Calu3 (cell line): ENCODE measurements around the genes SRPRB and IL20RB.

GRCh38 chr3:133805402-133806151 is at the start of gene SRPRB:
Gene SRPRB (plus strand): TSS chr3:133805815.
- PRO-cap = bidirectional peak, plus-strand start at chr3:133805810, minus-strand start at chr3:133805556

DNA sequence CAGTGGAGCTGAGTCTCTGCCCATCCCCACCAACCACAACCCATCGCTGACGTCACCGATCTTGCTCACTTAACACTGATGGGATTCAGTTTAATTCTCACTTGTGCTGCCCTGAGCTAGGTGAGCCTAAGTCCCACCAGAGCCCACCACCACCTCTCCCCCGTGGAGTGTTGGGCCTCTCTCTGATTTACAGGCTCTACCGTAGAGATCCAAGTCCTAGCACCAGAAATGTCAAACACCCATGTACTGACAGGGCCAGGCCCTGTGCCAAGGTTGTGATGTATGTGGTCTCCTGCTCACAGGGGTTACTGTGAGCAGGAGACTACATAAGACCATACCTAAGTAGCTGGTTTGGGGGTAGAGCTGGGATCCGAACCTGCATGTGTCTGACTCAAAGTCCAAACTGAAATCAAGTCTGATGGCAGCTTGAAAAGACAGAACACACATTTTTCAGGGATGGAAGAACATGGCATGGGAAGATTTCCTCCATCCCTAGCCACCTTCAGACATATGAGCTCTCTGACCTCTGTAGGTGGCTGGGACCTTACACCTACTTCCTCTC is 61.5 kb upstream of the RAB6B start:
- PRO-cap = no peak

GRCh38 chr3:133998665-133999313 is 30.9 kb downstream of the SLCO2A1 start:
- PRO-cap = no peak

DNA sequence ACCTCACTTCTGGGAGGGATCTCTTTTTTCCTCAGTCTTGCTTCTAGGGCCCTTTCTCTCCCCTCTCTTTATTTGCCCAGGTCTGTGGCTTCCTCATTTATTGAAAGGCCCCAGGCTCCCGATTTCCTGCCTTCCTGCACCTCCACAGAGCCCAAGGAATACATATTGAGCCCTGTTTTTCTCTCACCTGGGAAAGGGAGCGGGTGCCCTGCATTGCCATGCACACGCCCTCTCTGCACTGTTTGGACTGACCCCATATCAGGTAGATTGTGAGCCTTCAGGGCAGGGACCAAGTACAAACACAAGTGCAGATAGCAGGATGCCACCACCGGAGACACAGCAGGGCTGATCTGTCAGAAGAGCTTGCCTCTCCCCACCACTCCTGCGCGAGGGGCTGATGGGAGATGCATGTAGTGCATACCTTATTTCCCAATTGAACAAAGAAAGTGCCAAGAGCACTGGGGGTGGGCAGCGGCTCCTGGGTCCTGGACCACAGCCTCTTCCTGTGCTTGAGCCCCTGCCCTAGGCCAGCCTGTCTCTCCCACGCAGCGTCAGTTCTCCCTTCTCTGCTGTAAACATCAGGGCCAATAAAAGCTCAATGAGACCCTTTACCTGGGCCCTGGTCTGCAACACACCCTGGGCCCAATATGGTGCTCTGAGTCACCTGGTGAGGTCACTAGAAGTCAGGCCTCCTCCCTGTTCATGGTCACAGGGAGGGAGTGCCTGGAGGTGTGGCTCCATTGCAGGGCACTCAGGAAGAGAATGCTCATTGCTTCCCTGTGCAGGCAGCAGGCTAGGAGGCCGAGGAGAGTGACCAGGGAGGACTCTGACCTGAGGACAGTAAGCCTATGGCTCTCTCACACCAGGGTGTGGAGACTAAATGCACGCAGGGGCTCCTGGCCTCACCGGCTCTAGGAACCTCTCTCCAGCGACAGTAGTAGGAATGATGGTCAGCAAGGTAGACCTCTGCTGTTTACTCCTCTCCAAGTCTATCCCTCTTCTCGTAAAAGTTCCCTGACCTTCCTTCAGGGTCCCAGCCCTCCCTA is 9.2 kb upstream of the SLCO2A1 start:
- PRO-cap = unidirectional peak, plus-strand start at position 769 of the sequence

DNA sequence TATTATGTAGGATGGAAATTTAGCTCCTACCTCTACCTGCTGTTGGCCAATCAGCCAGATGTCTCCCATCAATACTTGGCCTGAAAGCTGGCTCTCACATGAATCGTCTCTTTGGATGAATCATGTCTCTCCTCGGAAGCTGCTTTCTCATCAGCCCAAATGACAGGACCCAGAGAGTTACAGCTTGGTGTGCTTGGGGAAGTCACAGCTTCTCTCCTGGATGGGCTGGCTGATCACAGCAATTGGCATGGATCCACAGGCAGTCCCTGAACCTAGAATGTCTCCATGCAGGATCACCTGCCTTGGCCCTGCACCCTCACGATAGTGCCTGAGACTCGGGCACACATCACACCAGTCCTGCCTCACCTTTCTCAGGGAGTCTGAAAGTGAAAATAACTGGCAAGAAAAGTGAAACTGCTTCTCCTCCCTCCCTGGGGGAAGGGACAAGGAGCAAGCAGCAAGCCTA is 27.7 kb upstream of the SLCO2A1 start:
- PRO-cap = no peak

DNA sequence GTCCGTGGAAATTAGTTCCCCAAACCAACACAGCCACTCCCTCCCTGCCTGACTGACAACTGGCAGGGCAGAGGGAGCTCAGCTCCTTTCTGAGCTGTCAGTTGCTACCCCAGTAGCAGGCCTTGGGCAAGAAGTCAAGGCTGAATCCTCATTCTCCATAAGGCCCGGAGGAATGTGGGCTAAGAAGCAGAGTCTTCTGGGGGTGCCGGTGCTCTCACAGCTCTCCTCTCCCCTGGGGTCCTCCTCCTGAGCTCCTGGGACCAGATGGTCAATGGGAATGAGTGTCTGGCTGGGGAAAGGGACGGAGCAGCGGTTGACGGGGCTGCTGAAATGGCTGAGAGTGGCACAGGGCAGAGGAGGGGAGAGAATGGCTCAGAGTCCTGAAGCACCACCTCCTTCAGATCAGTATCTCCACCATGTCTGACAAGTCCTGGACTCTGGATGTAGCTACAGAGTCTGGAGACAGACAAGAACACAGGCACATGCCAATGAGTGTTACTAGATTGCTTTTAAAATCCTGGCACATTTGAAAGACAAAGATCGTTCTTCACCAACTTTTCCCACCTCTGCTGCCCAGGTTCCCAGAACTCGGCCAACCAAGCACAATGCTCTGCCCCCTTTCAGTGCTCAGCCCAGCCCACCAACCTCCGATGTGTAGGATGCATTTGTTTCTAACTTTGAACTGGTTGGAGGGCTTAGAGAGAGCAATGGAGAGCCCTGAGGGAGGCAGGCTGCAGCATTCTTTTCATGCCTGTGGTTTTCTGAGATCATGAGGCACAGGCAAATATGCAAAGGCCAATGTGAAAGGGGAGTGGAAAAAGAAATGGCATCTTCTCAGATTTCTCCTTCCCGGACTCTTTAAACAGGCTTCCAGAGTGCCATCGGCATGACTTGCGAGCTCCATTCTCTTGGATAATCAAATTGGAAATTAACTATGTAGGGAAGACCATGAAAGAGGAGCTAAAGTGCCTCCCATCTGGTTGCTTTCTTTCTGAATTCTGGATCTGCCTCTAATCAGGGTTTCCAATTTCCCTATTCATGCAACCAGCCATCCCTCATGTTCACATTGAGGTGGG is 16.6 kb downstream of the AMOTL2 start:
- PRO-cap = bidirectional peak, plus-strand start at position 861 of the sequence, minus-strand start at position 568 of the sequence

- PRO-cap = no peak
Measured at GRCh38 chr3:134535470-134535789, 49.6 kb downstream of the CEP63 start.

DNA sequence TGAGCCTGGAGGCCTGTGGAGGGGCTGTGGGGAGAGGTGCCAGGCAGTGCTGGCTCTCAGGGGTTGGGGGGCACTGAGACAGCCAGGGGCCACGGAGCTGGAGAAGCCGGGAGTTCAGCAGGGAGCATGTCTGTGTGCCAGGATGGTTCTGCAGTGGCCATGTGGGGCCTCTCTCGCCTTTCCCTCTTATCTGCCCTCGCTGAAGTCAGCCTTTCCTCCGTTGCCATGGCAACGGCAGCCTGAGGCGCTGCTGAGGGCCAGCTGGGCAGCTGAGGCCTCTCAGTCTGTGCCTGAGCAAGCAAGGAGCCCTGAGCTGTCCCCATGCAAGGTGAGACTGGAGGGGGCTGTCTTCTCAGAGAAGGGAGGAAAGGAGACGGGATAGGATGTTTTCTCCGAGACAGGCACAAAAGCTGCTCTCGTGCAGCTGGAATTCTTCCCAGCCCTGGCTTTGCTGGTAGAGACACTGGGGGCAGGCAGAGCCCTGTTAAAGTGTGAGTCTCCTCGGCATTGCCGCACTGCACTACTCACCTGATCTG is 48.7 kb downstream of the KY start:
- PRO-cap = no peak

- PRO-cap = no peak
Measured at GRCh38 chr3:134651553-134652139, 824 bp upstream of the KY start.

DNA sequence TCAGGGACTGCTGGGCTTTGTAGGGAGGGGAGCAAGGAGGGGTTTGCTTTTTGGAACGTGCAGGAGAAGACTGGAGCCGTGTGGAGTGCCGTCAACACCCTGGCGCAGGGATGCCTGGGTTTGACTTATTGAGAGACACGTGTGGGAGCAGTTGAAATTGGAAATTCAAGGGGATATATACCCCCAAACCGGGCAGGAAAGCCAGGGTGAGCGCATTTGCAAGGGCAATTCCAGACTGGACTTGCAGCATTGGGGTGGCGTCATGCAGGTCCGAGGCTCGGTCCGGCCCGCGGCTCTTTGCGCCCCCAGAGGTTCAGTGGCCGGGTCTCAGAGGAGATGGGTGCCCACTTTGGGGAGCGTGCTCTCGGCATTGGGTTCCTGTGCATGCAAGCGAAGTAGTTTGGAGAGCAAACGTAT is 2.1 kb downstream of the EPHB1 start:
- PRO-cap = no peak

- PRO-cap = no peak
Measured at GRCh38 chr3:135143305-135144102, 348.4 kb downstream of the EPHB1 start.

DNA sequence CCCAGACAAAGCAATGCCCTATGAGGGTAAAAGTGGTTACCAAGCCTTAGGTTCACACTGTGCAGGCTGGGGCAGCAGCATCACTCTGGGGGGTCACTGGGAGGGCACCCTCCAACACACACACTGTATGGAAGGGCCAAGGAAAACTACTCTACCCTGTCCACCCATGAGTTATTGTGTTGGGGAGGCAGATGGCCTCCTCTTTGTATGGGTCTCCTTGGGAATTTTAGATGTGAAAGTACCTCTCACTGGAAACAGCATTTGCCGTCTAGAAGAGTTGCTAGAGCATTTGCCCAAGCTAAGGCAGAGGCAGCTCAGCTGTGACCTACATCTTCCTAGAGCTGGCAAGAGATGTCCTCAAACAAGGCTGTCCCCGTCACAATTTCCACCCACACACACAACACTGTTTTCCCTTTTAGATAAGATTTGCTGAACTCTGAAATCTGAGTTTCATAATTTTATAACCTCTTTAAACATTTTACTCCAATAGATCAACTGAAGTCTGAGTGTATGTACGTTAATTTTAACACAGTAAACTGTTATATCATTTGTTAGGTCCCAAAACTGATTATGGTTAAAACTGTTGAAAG is 352.5 kb downstream of the EPHB1 start:
- PRO-cap = no peak

DNA sequence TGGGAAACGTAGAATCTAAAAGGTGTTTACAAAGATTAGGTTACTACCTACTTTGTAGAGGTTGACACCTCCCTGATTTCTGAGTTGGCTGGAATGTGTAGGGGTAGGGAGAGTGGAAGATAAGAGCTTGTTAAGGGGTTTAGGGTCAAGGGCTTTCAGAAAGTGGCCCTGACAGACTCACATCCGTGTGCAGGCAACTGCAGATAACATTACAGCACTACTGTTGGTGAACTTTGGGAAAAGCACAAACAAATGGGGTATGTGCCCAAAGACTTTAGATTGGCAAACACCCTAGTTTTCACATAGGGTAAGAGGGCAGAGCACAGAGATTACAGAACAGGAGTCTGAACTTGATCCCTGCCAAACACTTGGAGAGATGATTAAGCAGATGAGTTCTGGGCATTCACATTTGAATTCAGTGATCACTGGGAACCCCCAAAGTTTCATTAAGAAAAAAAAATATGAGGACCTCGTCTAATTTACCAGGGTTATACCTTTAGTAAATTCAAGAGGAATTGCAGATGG is 375.7 kb downstream of the EPHB1 start:
- PRO-cap = no peak

DNA sequence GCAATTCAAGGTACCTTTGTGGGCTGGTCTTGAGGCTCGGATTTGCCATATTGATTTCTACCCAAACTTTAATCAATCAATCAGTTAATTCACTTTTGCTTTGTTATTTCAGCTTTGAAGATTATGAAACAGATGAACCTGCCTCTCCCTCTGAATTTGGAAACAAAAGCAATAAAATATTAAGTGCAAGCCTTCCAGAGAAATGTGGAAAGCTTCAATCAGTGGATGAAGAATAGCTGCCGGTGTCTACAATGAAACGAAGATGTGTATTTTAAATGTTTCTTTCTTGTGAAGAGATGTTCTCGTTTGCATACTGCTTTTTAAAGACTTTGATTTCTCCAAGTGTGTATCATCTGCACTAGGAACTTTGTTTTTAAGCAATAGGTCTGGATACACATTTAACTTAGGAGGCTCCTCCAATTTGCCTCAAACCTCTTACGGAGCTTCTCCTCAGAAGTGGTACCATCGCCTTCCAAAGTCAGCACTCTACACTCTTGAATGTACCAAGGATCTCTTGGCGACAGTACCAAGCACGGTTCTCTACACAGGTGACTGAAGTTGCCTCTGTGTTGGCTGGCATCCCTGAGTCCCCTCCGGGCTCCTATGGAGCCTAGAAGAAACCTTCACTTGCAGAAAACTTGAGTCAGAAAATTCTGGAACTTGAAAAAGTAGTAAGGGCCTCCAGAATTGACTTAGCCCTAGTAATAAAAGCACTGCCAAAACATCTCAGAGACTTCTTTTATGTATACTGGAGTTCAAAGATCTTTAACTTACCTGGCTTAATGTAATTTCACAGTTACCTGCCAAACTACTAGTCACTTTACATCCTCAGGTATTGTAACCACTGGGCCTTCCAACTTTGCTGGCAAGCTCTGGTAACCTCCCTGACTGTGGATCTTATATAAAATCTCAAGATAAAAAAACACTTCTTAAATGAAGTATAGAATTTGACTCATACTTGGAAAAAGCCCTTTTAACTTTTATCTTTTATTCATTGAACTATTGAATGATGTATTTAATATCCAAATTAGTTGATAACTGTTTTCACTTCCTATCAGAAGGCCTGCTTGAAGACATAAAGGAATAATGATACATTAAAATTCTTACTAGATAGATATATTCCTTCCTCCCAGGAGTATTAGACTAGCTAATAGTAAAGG is 50.8 kb downstream of the MSL2 start:
- PRO-cap = no peak

DNA sequence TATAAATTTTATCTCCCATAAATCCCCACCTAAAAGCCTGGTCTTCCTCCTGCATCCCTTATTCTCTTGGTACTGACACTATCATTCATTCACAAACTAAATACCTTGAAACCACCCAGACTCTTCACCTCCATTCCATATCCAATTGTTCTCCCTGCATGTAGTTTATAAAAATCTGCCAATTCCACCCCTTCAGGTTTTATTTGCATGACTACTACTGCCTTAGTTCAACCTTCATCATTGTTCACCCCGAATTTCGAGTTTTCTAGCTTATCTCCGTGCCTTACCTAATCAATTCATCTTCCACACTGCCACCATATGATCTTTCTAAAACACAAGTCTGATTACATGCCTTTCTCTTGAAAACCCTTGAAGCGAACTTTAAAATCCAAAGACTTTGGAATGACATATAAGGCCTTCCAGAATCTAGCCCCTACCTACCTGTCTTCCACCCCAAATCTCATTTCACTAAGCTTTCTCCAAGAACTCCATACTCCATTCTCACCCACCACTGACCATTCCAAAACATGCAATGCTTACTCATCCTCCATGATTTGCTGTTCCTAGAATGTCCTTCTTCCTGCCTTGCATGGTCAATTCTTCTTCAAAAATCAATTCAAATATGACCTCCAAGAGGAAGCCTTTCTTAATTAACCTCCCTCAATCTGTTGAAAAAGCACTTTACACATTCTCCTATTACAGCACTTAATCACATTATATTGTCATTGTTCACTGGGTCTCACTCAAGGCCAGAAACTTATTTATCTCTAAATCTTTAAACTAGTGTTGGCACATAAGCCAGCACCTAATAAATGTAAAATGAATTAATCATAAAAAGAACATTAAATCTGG is 22.5 kb downstream of the MSL2 start:
- PRO-cap = no peak

DNA sequence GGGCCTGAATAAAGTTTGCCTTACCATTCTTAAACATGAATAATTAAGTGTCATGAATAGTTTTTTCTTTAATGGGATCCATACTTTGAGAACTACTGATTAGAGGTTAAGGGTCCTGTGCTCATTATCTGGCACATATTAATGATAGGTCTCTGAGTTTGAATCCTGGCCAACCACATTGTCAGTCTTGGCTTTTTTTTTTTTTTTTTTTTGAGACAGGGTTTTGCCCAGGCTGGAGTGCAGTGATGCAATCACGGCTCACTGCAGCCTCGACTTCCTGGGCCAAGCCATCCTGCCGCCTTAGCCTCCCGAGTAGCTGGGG is 667 bp upstream of the PCCB start:
- PRO-cap = no peak

DNA sequence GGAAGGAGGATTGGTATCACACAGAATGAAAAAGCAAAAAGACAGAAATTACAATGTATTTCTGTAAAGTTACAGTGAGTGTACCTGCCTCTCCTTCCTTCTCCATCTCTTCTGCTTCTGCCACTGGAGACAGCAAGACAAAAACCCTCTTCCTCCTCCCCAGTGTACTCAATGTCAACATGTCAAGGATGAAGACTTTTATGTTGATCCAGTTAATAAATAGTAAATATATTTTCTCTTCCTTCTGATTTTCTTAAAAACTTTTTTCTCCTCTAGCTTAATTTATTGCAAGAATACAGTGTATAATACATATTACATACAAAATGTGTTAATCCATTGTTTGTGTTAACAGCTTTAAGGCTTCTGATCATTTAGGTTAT is 179.5 kb downstream of the PCCB start:
- PRO-cap = no peak

GRCh38 chr3:136930171-136931131 is 27.3 kb upstream of the IL20RB start:
- PRO-cap = unidirectional peak, plus-strand start at chr3:136930475

DNA sequence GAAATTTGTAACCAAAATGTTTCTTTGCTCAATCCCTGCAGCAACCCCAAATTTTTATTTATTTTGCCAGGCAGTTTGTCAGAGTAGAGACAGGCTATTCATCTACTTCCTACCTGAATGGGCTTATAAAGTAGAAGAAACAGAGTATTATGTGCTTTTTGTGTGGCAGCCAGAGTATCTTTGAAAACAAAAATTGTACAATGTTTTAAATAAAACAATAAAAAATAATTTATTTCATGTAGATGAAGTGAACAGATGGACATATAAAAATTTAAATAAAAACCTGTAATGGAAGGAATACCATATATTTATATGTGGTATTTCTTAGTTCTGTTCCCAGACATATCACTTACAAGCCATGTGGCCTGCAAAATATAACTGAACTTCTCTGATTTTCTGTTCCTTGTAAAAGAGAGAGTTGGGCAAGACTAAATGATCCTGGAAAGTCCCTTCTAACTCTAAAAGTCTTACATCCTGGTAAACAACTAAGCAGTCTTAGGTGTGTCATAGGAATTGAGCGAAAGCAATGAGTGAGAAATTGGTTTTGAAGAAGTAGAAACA is 25.4 kb upstream of the IL20RB start:
- PRO-cap = bidirectional peak, plus-strand start at position 492 of the sequence, minus-strand start at position 380 of the sequence

DNA sequence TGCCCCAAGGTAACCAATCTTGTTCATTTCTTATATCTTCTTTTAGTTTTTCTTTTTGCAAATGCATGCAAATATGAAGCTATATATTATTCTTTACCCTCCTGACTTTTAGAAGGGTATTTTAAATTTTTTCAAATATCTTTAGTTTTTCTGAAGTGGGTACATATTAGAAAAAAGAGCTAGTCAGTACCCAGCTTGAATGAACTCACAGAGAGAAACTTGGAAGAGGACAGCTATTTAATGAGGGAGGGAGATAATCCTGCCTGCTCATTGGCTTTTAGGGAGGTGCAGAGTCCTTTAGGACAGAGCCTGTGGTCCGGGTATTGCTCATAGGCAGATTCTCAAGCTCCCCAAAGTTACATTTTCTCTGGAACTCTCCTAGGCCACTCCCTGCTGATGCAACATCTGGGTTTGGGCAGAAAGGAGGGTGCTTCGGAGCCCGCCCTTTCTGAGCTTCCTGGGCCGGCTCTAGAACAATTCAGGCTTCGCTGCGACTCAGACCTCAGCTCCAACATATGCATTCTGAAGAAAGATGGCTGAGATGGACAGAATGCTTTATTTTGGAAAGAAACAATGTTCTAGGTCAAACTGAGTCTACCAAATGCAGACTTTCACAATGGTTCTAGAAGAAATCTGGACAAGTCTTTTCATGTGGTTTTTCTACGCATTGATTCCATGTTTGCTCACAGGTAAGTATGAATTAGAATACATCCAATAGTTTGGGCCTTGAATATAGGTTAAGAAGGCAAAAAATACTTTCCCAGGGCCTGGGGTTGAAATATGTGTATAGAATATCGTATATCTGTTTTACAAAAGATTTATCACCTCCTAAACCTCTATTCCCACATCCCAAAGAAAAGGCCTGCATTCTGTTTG is at the start of gene IL20RB:
Gene IL20RB (plus strand): TSS at position 471 of the 876 bp plus-strand sequence.
- PRO-cap = no peak